Measurements from ENCODE around the genes ADRA2C and CYTL1.

DNA sequence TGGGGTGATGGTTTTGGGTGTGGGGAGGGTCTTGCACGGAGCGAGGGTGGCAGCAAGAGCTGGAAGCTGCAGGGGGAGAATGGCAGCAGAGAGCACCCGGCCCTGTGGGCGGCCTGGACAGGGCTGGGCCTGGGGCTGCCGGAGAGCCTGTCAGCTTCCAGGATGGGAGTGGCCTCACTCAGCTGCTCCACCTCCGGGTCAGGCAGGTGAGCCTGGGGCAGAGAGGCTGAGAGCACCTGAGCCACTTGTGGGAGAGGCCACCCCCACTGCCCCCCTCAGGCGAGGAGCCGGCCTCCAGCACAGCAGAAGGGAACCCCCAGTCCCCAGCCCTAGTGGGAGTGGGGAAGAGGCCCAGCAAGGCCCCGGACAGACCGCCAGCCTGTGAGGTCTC is 1.6 kb downstream of the MSANTD1 start:
- PRO-cap = no peak

DNA sequence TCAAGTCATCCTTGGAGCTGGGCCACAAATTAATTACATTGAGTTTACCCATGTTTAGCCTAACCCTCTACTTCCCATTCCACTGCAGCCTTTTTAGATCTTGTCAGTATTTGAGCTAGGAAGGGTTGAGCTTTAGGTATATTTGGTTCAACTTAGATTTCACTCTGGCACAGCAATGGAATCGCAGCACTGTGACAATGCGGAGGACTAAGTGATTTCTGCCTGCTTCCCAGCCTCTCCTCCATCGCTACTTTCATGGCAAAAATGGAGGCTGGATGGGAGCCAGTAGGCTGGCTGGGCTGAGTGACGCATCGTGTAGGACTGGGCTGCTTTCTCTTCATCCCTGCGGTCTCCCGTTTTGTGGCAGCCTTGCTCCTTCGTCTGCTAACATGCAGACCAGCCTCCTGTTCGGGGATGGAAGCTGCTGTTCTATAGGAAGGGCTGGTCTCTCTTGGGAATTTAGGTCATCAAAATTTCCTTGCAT is 15.9 kb upstream of the RGS12 start:
- PRO-cap = no peak

DNA sequence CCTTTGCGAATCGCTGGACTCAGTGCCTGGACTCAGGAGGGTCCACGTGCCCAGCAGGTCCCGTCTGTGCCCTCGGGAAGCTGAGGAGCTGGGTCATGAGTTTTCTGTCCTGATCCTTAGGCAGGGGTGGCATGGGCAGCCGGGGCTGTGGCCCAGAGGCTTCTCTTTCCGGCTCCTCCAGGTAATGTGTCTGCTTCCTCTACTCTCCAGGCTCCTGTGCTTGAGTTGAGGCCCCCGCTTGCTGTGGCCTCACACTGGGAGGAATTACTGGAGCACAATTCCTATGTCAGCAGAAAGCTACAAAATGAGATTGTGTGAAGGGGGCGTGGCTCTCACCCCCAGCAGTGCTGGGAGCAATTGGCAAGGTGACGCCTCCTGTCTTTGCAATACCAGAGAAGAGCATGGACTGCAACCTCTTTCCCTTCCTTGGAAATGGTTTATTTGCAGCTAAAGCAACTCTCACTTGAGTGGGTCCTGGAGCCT is 33.1 kb upstream of the HGFAC start:
- PRO-cap = no peak

GRCh38 chr4:3410464-3410956 is 31.3 kb upstream of the HGFAC start:
- PRO-cap = no peak

DNA sequence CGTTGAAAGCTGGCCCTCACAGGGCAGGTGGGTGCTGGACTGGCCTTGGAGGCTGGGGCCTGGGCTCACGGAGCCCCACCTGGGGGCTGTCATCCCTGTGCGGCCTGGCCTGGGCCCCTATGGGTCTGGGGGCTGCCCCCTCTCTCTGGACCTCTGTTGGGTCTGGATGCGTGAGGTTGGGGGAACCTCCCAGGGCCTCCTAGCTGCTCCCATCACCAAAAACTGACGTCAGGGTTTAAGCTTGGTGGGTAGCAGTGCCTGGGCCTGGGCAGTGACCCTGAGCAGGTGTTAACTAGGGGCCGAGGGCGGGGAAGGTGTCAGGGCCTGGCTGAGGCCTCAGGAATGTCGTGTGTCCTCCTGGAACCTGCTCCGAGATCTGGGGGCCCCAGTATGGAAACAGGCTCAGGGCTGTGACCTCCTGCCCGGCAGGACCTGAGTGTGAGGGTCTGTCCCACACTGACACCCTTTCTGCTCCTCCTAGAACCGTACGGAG is 529 bp downstream of the HGFAC start:
- PRO-cap = no peak

- PRO-cap = no peak
These were observed 939 bp downstream of the HGFAC start for GRCh38 chr4:3442744-3443069.

- PRO-cap = no peak
These were observed 1.8 kb downstream of the DOK7 start for GRCh38 chr4:3464698-3465454.

- PRO-cap = no peak
These were observed 22.2 kb downstream of the DOK7 start for GRCh38 chr4:3485017-3485948.

GRCh38 chr4:3486779-3487339 is 23.8 kb downstream of the DOK7 start:
- PRO-cap = no peak

GRCh38 chr4:3526500-3526982 is 5.7 kb downstream of the LRPAP1 start:
- PRO-cap = no peak

GRCh38 chr4:3580918-3581365 is 48.7 kb upstream of the LRPAP1 start:
- PRO-cap = no peak

DNA sequence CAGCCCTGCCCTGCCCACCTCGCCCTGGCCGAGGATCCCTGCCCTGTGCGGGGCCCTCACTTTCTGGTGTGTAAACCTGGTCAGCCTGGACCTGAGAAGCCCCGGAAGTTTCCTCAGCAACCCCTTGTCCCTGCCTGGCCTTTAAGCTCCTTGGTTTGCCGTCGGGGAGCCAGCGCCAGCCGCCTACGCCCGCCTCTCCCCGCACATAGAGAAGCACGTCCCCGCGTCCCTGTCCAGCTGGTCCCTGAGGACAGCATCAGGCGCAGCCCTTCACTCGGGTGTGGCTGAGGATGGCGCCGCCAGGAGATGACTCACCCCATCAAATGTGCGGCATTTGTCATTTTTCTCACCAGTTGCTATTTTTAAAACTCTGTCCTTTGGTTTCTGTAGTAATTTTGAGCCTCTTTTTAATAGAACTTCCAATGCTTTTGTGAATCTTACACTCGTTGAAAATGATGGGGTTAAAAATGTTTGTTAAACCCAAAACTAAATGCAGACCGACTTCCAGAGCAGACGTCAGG is 113.1 kb upstream of the LRPAP1 start:
- PRO-cap = no peak

GRCh38 chr4:3657591-3658274 is 108.5 kb upstream of the ADRA2C start:
- PRO-cap = no peak

DNA sequence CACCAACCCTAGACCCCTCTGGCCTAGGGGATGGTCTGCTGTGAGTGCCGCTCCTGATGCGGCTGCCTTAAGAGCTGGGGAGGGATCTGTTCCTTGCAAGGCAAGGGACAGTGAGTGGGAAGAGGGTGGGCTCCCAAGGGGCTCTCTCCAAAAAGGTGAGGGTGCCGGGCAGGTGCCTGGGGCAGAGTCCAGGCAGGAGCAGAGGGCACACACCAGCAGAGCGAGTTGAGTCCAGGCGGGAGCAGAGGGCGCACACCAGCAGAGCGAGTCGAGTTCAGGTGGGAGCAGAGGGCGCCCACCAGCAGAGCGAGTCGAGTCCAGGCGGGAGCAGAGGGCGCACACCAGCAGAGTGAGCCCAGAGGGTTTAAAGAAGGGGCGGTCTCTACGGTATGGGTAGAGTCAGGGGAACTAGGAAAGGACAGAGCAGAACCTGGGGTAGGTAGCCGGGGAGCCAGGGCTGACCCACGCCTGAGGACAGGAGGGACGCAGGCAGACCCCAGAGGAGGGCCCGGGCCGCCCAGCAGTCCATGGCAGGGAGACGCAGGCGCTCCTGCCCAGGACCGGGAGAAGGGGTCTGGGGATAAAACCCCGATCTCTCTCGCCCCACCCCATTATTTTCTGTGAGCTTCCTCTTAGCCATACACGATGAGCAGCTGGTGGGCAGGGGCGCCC is 22.0 kb upstream of the ADRA2C start:
- PRO-cap = no peak

DNA sequence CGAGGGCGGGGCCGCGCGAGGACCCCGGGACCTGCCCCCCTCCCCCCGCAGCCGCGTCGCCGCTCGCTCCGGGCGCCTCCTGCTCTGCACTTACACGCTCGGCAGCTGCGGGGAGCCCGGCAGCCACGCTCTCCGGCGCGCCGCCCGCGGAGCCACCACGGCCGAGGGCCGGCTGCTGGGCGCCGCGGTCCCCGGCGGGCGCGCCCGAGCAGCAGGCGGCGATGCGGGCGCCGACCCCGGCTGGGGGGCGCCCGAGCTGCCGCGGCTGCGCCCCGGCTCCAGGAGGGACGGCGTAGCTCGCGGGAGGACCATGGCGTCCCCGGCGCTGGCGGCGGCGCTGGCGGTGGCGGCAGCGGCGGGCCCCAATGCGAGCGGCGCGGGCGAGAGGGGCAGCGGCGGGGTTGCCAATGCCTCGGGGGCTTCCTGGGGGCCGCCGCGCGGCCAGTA is at the start of gene ADRA2C:
Gene ADRA2C, plus strand, starts transcription at position 89 of the 447 bp plus-strand sequence.
- PRO-cap = bidirectional peak, plus-strand start at position 95 of the sequence, minus-strand start outside the sequence

- PRO-cap = no peak
These were observed 105.2 kb downstream of the ADRA2C start for GRCh38 chr4:3871205-3872022.

DNA sequence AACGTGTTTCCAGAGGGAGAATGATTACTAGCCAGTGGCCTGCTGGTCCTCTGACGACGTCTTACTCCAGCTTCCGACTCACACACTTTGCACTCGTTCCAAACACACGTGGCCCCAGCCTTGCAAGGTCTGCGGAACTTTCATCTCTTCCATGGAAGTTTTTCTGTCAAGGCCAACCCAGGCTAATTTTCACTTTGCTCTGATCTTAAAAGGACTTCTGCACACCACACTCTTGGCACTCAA is 69.5 kb downstream of the STX18 start:
- PRO-cap = no peak

DNA sequence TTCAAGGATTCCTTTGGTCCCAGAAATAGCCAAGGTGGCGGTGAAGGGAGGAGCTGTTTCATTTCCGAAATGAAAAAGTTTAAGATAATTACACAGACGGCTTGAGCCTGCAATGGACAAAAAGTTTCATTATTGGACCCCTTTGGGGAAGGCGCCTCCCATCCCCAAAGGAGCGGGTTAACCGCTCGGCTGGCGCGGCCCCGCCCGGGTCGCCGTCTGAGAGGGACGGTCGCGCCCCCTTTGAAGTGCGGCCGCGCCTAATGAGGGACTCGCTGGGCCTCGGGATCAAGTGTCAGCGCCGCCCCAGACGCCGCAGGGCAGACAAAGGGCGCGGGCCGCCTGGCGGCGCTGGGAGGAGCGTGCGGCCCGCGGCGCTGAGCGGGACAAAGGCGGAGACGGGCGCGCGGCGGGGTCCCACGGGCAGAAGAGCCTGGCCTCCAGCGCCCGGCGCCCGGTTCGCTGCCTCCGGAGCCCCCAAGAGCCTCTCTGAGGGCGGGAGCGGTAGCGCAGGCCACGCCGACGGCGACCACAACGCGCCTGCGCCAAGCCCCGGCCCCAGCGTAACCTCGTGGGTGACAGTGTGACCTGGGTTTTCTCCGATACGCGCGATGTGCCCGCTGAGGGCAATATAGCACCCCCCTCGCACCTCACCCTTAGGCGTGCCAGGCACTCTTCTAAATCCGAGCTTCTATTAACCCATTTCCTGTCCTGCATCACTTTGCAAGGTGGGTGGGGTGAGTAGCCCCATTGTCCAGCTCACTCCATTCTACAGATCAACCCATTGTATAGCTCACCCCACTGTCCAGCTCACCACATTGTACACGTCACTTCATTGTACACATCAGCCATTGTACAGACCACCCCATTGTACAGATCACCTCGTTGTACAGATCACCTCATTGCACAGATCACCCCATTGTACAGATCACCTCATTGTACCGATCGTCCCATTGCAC is 33.5 kb upstream of the STX18 start:
- PRO-cap = unidirectional peak, minus-strand start at position 485 of the sequence

DNA sequence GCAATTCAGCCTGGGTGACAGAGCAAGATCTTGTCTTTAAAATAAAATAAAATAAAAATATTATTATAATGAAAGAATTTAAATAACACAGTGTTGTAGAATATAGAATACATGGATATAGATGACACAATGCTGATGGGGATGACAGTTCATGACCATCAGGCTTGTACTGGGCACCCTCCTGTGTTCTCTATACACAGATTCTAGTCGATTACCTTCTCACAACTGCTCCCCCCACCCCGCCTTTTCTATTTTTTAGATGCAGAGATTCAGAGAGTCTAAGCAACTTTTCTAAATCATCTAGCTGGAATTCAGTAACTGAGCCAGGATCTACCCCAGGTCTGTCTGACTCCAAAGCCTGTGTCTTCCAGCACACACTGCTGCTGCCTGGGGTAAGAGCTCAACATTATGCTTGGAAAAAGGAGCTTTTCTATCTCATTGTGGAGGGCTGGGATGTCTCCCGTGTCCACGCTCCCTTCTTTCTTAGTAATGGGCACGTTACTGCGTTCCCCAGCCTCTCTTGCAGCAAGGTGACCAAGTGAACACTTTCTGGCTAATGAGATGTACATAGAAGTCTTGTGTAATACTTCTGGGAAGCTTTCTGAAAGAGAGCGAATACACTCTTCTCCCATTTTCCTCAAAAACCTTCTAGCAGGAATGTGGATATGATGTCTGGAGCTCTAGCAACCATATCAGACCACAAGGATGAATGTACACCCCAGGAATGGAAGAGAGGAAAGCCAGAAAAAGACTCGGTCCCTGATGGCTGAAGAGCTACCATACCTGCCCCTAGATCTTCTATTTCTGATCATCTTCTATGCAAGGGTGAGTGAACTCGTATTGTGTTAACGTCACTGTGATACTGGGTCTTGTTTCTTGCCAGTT is 107.1 kb upstream of the STX18 start:
- PRO-cap = no peak

DNA sequence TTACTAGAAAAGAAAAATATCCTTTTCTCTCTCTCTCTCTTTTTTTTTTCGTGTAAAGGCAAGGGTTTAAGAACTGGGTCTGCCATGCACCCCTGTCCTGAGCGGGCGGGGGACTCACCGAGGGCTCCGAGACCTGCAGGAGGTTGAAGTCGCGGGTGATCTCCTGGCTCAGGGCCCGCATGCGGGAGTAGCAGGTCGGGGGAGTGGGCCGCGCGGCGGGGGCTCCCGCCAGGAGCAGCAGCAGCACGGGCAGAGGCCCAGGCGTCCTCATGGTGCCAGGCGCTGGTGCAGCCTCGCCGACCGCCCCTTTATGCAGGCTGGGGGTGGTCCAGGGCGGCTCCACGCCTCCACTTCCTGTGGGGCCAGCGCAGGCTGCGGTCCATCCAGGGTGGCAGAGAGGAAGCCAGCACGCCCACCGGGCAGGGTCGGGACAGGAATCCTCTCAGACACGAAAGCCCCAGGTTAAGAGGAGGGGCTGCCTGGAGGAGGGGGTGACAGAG is at the start of gene CYTL1:
Gene CYTL1, minus strand, starts transcription at position 284 of the 500 bp plus-strand sequence.
- PRO-cap = no peak

Measured in colic lymph node (tissue), 1 donor.